Metastatic Breast Carcinoma in the Ovary (tissue), 3 donors: Measurements from ENCODE around the gene P2RX1.

DNA sequence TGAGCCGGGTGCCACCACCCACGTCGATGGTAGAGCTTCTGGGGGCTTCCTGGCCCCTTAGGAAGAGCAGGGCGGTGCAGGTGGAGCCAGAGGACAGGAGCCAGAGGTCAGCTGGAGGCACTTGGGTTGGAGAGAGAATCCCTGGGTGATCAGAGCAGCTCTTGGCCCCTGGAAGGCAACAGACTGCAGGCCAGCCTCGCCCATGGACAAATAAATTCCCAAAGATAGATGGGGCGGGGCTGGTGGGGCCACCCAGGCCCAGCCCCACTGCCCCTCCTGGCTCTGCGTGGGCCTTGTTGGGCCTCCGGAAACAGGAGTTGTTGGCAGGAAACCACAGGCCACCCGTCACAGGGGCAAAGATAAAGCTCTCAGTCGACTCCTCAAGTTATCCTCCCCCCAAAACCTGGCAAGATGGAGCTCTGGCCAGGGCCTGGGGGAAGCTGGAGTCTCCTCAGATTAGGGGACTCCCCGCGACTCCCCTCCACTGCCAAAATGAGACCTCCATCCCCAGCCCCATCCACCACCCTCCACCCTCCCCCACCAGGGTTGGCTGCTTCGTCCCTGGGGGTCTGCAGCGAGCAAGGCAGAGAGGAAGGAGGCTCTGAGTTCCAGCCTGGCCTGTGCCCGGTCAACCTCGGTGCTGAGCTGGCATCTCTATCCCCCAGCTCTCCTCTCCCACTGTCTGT, at the start of gene P2RX1:
Gene P2RX1 (minus strand): TSS at position 185 of the 686 bp plus-strand sequence.
- PRO-cap, 3 experiments = peak in 1 of 3 experiments; most common minus-strand start position 185 of the sequence (in 1)

GRCh38 chr17:3923840-3924439, 7.7 kb upstream of the P2RX1 start:
- PRO-cap, 3 experiments = no peak in any of the 3 experiments

- PRO-cap, 3 experiments = no peak in any of the 3 experiments
Measured at GRCh38 chr17:3942221-3942633, 22.0 kb downstream of the ATP2A3 start.

DNA sequence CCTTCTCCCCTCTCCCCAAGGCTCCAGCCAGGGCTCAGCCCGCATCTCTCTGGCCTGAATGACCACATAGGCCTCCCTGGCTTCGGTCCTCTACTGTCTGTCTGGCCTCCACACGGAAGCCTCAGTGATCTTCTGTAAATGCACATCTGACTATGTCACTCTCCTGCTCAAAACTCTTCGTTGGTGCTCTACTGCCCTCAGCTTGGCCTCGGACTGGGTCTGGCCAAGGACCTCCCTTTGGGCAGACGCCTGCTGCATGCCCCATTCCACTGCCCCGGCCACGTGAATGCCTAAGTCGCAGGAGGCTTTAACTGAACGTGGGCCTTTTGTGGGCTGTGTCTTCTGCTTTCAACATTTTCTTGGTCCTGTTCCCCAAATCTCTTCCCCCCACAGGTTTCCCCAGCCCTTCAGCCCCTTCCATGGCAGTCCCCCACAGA, 20.2 kb downstream of the ATP2A3 start:
- PRO-cap, 3 experiments = no peak in any of the 3 experiments

GRCh38 chr17:3962439-3963151, 1.6 kb downstream of the ATP2A3 start:
- PRO-cap, 3 experiments = no peak in any of the 3 experiments

DNA sequence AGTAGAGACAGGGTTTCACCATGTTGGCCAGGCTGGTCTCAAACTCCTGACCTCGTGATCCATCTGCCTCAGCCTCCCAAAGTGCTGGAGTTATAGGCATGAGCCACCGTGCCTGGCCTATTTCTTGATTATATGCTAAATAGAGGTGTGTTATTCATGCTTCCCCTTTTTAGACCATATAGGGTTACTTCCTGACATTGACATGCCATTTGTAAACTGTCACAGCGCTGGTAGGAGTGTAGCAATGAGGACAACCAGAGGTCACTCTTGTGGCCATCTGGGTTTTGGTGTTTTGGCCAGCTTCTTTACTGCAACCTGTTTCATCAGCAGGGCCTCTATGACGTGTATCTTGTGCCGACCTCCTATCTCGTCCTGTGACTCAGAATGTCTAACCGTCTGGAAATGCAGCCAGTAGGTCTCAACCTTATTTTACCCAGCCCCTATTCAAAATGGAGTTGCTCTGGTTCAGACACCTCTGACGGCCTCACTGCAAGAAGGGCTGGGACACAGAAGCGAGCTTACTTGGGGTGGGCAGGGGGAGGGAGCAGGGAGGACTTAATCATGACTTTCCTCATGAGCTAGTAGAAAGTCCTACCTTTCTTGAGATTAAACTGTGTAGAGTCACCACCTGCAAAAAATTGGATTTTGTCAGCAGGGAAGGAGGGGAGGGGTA, 38.1 kb upstream of the ATP2A3 start:
- PRO-cap, 3 experiments = no peak in any of the 3 experiments

- PRO-cap, 3 experiments = no peak in any of the 3 experiments
Measured at GRCh38 chr17:4003414-4004155, 39.3 kb upstream of the ATP2A3 start.

DNA sequence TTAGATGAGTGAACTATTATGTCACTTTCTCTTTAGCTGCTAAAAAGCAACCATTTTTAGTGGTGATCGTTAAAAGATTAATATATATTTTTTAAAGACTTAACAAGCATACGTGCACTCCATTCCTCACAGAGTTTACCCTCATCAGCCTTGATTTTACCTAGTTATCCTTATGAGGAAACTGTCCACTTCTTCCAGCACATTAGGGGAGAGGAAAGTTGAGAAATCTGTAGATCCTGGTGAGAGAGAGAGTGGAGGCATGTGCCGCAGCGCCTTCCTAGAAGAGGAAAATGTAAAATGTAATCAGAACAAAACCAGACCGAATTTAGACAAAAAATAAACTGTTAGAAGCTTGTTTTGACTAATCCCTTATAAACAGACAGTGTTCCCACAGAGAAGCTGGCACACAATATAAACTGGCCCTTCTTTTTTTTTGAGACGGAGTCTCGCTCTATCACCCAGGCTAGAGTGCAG, 37.3 kb downstream of the ZZEF1 start:
- PRO-cap, 3 experiments = peak in 1 of 3 experiments; most common minus-strand start position 291 of the sequence (in 1)

- PRO-cap, 3 experiments = no peak in any of the 3 experiments
Measured at GRCh38 chr17:4176017-4176634, 33.1 kb downstream of the CYB5D2 start.

DNA sequence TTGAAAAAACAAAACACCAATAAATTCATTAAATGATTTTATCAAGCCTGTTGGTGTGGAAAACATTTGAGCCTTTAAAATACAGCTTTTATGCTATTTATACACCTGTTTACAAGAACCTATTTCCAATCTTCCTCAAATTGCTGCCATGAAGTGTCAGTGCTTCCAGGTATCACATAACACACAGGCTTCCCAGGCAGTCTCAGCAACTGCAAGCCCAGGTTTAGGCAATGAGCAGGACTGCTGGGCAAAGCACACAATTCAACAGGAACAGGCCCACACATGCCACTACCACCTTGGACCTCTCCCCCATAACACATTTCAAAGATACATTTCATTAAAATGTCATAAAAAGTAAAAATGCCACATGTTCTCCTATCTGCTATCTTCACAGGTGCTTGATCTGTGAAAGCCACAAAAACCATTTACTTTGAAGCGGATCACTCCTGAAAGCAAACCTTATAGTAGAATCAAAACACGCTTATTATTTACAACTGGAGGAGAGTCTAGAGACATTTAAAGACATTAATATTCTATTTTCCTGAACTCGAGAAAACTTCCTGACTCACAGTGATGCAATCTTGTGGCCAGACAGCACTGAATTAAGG, 31.6 kb downstream of the ANKFY1 start:
- PRO-cap, 3 experiments = no peak in any of the 3 experiments

GRCh38 chr17:4300835-4301693, 37.3 kb upstream of the ANKFY1 start:
- PRO-cap, 3 experiments = no peak in any of the 3 experiments

DNA sequence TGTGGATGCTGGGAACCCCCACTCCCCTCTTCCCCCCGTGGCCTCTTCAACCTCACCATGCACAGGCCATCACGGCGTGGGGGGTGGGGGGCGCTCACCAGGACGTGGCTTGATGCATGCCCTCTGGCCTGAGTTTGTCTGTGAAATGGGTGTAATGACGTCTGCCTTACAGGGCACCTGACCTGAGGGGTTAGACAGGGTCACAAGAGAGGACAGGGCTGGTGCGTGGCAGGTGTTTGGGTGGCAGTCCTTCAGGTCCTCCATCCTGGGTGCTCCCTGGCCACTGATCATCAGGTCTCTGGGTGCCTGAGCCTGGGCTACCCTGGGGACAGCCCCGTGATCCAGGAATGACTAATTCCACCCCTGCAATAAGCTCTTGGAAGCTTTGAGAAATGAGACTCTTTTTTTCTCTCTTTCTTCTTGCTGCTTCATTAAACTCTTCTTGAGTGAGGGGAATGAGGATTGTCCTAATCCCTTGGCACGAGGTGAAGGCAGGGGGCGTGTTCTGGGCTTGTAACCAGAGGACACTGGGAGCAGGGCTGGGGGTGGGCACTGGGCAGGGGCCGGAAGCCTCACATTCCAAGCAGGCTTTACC, 21.5 kb upstream of the SPNS2 start:
- PRO-cap, 3 experiments = no peak in any of the 3 experiments

DNA sequence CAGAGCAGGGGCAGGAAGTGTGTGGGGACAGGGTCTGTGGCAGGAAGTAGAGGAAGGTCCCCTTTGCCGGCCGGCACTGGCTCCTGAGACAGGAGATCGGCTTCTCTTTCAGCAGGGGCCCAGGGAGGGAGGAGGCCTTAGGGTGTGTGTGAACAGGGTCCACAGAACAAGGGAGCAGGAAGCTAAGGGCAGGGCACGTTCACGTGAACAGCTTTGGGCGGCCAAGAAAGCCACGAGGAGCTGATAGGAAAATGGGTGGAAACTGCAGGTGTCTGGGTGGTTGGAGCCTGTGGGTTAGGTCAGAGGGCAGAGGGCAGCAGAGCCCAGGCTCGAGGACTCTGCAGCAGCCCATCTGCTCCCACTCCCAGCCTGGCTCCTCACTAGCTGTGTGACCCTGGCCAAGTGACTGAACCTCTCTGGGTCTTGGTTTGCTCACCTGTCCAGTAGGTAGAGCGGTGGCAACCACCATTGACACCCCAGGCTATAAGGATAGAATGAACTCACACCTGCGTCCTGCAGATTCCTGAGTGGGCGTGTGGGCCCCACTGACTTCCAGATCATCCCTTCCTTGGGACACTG, 17.3 kb upstream of the SPNS2 start:
- PRO-cap, 3 experiments = no peak in any of the 3 experiments

DNA sequence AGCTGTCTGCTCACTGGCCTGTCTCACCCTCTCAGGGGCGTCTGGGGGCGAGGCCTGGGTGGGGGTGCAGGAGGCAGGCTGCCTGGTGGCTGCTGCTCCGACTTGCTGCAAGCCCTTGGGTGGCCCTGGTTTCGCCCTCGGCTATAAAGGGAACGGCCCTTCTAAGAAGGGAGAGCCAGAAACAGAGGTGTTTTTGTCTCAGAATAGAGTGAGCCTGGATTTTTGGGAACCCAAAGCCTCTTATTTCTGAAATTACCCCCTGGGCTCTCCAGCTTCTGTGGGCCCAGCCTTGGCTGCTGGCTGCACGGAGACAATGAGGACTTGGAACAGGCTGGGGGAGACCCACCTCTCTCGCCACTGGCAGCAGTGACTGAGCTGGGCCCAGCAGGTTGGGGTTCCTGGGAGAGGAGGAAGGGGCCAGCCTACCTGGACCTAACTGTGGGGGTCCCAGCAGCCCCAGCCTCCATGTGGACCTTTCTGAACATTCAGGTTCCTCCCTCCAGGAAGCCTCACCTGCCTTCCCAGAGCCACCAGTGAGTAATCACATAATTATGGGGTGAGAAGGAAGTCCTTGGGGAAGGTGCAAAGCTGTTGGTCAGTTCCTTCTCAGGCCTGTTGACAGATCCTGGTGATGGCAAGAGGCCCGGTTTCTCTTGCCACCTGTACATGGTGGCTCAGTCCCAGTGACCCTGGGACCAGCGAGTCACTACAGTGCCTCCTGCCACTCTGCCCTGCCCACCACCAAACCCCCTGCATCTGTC, 15.4 kb upstream of the SPNS2 start:
- PRO-cap, 3 experiments = peak in 3 of 3 experiments; most common plus-strand start position 677 of the sequence (in 3); most common minus-strand start position 315 of the sequence (in 2)

- PRO-cap, 3 experiments = no peak in any of the 3 experiments
Measured at GRCh38 chr17:4497056-4498003, 1.4 kb upstream of the SPNS2 start.

DNA sequence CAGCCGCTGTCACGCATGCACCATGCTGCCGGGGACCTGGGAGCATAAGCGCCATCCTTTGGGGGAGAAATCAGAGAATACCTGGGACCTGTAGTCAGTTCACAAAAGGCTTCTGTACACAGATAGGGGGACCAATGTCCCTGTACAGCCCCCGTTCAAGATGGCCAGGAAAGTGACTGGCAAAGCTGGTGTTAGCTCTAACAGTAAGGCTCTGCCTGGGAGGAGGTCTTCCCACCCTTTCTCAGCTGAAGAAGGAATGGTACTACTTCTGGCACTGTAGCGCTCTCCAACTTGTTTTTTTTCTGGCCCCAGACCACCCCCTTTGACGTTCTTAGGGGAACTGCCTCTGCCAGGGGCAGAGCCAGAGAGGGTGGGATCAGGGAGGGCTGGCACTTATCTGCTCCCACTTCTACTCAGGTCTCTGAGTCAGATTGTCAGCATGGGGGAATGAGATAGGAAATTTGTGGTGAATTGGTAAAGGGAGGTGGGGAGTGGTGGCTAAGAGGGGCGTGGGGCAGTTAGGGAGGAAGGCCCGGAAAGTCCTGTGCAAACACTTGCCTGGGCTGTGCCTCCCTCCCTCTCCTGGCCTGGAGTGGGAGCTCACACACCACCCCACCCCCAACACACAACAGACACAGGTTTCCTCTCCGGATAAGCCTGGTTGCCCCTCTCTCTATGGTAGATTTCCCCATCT, 2.4 kb downstream of the SPNS2 start:
- PRO-cap, 3 experiments = no peak in any of the 3 experiments

GRCh38 chr17:4510003-4510339, 11.3 kb downstream of the SPNS2 start:
- PRO-cap, 3 experiments = no peak in any of the 3 experiments

- PRO-cap, 3 experiments = no peak in any of the 3 experiments
Measured at GRCh38 chr17:4531136-4532042, 23.8 kb downstream of the MYBBP1A start.

DNA sequence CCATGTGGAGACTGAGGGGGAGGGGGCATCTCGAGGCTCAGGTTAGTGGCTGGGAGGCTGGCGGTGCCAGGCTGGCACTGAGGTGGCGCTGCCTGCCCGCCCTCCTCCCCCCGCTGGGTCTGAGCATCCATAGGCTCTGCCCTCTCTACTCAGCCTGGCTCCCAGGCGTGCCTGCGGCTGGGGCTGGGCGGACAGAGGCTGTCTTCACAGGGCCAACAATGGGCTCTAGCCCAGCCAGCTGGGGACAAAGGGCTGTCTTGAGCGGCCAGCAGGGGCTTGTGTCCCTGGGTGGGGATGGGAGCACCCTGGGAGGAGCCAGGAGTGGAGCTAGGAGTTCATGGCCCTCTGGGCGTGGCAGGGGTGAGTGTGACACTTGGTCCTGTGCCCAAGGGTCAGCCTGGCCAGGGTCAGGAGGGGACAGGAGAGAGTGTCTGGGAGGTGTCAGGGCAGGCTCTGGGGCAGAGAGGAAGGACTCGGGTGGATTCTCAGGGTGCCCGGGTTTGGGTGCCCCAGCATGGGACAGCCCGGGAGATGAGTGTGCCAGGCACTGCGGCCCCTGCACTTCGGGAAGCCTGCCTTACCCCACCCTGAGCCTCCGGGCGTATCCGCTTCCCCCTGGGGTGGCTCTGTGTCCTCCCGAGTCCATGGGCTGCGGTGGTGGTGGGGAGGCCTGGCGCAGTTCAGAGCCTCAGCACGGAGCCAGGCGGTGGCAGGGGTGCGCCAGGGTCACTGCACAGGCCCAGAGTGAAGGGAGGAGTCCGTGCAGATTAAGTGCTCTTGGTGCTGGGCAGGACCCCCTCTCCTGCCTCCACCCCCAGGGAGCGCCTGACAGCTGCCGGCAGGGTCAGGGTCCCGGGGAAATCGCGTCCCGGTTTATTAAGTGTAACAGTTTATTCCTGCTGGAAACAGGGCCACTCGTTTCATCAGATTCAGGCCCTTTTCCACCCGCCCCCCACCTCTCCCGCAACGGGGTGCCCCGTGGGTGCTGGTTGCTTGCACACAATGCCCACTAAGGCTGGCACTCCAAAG, 20.8 kb downstream of the MYBBP1A start:
- PRO-cap, 3 experiments = no peak in any of the 3 experiments

DNA sequence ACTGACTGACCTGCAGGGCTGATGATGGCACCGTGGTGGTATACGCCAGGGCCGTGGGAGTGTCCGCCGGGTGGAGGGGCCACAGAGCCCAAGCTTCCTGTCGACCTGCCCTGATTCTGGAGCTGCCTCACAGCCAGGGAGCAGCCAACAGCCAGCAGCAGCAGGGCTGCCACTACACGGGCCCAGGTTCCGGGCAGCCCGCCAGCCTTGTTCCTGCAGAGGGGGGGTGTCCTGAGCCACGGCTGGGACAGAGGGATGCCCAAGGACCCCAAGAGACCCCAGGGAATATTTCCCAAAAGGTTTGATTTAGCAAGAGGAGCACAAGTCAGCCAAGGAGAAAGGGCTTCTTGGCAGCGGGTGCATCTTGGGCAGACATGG, 840 bp downstream of the GGT6 start:
- PRO-cap, 3 experiments = peak in 2 of 3 experiments; most common plus-strand start position 130 of the sequence (in 2)